Urinary bladder (tissue), 3 donors: ENCODE results near the genes ATXN2 and RASAL1.

DNA sequence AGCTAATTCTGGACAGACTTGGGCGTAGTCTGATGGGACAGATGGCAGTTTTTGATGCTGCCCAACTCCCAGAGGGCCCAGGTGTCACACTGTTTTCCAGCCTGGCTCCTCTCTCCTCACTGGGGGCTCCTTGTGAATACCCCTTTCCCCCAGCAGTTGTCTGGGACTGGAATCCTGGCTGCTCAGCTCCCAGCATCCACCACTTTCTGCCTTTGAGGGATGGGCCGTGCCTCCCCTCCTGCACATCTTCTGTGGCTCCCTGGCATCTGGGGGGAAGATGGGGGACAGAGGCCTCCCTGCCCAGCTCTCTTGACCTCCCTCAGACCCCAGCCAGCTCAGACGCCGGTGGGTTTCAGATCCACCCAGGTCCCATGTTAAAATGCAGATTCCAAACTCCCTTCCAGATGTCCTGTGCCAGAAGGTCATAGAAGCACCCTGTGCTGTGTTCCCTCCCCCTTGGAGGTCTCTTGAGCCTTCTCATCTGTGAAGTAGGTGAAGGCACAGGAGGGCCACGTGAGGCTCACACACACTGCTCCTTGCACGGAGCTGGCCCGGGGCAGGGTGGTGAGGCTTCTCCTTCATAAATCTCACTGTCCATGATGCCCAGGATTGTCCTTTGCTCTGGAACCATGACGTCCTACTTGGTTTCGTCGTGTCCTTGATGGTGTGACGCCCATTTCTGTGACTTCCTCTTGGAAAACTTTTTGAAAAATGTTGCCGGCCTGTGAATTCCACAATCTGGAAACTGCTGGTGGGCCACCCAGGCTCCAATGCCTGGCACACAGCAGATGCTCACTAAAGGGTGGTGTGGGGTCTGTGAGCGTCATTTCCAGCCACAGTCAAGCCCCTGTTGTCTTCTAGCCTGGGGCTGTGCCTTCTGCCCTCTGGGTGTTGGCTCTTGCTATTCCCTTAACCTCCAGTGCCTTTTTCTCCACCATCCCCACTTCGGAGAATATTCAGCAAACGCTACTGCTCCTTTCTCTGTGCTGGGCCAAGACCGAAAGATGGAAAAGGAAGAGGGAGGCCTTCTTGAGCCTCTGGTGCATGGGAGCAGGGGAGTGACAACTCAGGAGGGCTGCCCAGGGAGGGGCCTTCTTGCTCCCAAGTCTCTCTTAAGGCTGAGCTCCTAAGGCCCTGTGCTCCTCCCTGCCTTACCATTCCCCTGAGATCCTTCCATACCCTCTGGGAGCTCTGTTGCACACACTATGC is 34.4 kb downstream of the SH2B3 start:
- PRO-cap, result no peak
- RAMPAGE, long total RNA, result no peak

GRCh38 chr12:111510183-111510724 is 88.9 kb downstream of the ATXN2 start:
- PRO-cap, result no peak
- RAMPAGE, long total RNA, result no peak

- PRO-cap, result no peak
- RAMPAGE, long total RNA, result no peak
Observed at GRCh38 chr12:111512923-111513965, 85.9 kb downstream of the ATXN2 start.

DNA sequence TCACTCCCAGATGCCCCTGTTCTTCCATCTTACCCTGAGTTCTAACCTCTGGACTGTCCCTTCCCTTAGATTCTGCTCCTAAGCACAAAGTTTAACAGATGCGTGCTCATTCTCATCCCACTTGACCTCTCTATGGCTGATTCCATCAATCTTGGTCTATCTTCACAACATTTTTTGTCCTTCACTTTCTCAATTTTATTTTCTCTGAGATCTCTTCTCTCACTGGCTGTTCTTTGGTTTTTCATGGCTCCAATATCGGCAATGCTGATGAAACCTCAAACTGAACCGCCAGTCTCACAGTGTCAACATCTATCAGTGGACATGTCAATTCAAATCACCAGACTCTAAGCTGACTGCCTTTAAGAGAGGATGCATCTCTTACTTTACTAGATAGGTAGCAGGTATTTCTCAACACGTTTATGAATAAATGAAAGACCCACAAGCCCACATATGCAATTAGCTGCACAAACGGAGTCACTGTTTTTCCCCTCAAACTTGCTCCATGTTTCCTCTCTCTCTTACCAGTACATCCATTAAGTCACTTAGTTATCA is 80.5 kb downstream of the ATXN2 start:
- PRO-cap, result no peak
- RAMPAGE, long total RNA, result no peak

- PRO-cap, result bidirectional peak, plus-strand start at chr12:111599630, minus-strand start at chr12:111599293; unidirectional peak, plus-strand start at chr12:111599781
- RAMPAGE, long total RNA, result no peak
Observed at GRCh38 chr12:111599038-111599929, at the start of gene ATXN2. ATXN2 (minus strand) TSS chr12:111599315.

- PRO-cap, result no peak
- RAMPAGE, long total RNA, result no peak
Observed at GRCh38 chr12:111658905-111659370, 26.8 kb downstream of the BRAP start.

GRCh38 chr12:111662823-111663255 is 22.9 kb downstream of the BRAP start:
- PRO-cap, result no peak
- RAMPAGE, long total RNA, result no peak

GRCh38 chr12:111715280-111715620 is 29.4 kb downstream of the ACAD10 start:
- PRO-cap, result no peak
- RAMPAGE, long total RNA, result no peak

DNA sequence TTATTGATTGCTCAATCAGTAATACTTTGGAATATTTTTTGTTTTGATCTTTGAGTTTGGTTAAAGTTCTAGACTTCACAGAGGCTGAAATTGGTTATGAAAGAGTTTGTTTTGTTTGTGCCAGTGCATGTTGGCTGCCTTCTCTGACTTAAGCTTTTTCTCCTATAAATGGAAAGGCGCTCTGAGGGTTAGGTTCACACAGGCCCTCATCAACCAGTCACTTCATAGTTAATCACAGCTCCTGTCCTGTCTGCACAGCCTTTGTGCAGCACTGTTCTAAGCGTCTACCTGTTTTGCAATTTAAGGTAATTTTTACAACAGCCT is 973 bp downstream of the ALDH2 start:
- PRO-cap, result no peak
- RAMPAGE, long total RNA, result no peak

DNA sequence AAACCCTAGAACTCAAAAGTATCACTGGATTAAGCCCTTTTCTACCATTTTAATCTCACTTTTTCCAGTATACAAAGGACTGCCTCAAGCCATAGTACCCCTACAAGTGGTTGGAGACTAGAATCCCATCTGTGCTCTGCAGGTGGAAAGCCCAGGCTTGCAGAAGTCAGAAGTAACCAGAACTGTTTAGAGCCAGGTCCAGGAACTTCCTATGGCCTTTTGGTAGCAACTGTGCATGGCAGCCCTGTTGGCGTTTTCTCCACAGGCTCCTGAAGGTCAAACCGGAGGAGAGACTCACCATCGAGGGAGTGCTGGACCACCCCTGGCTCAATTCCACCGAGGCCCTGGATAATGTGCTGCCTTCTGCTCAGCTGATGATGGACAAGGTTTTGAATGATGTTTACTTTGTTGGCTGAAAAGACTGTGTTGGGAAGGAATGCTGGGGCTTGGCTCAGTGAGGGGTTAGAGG is 43.7 kb downstream of the MAPKAPK5 start:
- PRO-cap, result no peak
- RAMPAGE, long total RNA, result no peak

DNA sequence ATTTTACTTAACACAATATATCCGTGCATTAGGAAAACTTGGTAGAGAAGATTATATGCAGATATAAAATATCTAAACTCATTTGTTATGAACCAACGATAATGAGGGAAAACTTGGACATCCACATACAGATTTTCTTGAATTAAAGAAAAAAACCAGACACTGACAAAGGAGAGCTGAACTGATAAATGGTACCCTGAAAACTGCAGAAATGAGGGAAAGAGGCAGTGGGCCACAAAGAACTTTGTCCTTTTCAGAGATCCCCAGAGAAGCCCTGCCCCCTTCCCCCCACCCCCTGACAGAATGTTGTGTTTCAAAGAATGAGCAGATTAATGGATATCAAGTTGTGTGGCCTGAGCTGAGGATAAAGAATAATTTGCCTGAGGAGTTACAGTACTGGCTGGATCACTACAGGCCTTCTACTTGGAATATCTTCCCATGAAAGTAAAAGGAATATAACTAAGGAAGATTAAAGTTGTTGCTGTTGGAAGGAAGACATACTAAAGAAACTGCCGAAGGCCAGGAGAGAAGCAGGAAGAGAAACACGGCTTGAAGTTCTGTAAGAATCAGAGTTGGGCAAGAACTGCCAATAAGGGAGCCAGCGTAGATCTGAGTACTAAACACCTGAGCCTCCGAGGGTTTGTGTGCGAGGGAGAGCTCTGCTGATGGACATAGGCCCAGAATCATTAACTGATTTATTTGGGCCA is 56.7 kb downstream of the MAPKAPK5 start:
- PRO-cap, result no peak
- RAMPAGE, long total RNA, result no peak

DNA sequence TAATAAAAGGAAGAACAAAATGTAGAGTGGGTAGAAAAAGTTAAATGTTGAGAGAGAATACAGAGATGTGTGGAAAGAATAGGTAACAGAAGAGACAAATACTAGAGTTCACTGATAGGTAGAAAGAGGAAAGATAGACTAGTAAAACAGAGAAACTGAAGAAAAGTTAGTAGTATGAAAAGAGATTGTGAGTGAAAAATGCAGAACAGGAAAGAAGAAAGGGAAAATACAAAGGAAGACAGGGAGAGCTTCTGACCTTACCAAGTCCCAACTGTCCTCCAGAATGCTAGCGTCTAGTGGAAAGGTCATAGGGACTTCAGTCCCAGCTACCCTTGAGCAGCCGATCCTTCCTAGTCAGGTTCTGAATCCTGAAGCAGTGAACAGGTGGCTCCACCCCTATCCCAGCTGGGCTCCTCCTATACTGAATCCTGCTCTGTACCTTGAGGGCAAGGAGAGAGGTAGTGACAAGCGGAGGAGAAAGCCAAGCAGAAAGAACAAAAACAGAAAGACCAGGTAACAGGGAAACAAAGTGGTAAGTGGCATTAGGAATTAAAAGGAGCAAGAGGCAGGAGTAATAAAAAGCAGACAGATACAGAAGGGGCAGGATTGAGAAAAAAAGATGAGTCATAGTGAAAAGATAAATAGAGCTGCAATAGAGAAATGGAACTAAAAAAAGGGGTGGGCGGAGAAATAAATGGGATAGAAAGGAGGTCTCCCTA is 7.1 kb downstream of the TMEM116 start:
- PRO-cap, result no peak
- RAMPAGE, long total RNA, result no peak

GRCh38 chr12:112023704-112024631 is 10.7 kb downstream of the ERP29 start:
- PRO-cap, result no peak
- RAMPAGE, long total RNA, result no peak

DNA sequence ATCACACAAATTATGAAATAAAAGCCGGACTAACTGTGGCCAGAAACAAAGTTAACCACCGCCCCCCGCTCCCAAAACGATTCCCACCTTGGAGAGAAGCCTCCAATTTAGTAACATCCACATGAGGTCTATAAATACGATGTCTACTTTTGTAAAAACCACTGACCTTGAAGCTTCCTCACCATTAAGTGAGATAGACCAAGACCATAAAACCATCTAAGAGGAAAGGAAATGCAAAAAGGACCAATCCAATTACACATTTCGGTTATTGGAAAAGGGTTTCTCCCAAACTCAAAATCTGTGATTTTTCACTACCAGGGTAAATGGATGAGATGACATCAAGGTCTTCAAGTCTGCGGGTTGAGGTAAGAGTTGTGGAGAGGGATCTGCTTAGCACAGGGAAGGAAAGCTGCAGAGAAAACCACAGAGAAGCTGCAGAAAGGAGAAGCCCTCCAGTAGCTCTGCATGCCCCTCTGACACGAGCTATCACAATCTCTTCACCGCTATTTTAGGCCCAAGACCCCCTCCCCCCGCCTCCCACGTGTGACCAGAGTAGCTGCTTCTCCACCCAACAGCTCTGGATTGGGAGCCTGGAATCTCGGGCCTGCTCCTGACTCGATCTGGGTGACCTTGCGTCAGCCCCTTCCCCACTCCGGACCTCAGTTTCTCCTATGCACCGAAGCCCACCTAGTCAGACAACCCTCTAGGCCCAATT is 846 bp downstream of the NAA25 start:
- PRO-cap, result no peak
- RAMPAGE, long total RNA, result no peak

DNA sequence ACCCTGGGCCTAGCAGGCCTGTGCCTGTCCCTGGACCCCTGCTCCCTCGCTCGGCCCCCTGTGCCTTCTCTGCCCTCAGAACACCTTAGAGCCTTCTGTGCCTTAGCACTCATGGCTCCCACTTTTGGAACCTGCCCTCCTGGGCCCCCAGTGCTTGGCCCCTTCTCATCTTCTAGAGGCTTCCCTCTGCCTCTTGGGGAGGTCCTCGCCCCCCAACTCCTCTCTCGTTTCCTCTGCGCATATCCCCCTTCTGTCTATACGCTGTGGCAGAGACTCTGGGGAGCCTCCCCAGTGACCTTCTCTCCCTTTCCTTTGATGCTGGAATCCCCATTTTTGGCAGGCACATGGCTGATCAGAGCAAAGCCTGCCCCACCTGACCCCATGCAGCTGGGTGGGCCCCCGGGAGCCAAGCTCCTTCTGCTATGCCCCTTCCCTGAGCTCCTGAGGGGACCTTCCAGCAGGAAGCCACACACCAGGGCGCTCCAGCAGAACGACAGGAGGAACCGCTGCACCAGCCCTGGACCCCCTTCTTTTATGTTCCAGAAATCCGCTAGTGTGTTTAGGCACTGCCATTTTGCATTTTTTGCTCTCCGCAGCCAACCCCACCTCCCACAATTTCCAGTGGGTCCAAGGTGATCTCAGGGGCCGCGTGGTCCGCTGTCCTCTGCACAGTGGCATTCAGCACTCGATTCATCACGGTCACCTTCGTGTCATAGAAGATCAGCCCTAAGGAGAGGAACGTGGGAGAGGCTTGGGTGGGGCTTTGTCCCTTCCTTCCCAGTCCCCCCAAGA is 44.6 kb downstream of the TRAFD1 start:
- PRO-cap, result no peak
- RAMPAGE, long total RNA, result no peak

DNA sequence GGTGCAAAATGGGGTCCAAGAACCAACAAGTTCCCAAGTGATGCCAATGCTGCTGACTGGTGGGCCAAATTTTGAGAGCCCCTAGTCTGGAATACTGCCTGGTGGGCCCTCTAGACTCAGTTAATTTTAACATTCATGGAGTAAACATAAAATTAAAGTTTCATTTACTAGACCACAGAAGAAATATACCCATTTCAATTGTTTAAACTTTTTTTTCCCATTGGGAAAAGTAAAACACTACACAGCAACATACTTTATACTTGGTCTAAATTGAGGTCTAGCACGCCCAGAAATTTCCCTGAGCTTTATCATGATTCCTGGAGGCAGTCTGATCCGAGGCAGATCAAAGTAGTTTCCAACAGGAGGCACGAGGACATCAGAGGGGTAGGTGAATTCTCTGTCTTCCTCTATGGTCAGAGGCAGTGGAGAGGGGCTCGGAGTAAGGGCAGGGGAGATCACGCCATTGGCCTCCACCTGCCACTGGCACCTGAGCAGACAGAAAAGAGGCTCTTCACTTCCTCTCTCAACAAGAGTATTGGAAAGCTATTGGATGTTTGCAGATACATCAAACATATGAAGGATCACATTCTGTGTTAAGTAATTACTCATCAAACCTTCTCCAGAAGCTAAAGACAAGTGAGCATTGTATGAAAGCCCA is 124.7 kb downstream of the TRAFD1 start:
- PRO-cap, result no peak
- RAMPAGE, long total RNA, result no peak

- PRO-cap, result no peak
- RAMPAGE, long total RNA, result no peak
Observed at GRCh38 chr12:112969452-112969930, 8.8 kb upstream of the OAS2 start.

GRCh38 chr12:113069966-113070882 is 13.7 kb downstream of the DTX1 start:
- PRO-cap, result unidirectional peak, plus-strand start at chr12:113070505
- RAMPAGE, long total RNA, result no peak

DNA sequence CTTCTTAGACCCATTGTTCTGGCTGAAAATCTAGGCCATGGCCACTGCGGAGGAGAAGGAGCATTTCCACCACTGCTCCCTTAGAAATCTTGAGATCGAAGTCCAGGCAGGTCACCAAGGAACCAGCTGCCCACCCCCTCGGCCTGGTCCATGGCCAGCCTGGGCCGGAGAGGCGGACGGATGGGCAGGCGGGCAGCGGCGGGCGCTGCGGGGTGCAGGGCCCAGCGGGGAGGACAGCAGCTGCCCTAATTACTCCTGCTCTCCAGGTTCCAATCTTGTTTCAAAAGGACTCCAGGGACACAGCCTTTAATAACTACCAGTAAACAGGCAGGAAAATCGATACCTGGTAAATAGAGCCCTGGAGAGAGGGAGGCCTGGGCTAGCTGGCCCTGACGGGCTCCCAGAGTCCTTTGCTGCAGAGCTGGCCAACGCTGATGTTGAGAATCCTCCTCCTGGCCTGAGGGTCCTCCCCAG is 15.1 kb downstream of the DTX1 start:
- PRO-cap, result no peak
- RAMPAGE, long total RNA, result no peak

DNA sequence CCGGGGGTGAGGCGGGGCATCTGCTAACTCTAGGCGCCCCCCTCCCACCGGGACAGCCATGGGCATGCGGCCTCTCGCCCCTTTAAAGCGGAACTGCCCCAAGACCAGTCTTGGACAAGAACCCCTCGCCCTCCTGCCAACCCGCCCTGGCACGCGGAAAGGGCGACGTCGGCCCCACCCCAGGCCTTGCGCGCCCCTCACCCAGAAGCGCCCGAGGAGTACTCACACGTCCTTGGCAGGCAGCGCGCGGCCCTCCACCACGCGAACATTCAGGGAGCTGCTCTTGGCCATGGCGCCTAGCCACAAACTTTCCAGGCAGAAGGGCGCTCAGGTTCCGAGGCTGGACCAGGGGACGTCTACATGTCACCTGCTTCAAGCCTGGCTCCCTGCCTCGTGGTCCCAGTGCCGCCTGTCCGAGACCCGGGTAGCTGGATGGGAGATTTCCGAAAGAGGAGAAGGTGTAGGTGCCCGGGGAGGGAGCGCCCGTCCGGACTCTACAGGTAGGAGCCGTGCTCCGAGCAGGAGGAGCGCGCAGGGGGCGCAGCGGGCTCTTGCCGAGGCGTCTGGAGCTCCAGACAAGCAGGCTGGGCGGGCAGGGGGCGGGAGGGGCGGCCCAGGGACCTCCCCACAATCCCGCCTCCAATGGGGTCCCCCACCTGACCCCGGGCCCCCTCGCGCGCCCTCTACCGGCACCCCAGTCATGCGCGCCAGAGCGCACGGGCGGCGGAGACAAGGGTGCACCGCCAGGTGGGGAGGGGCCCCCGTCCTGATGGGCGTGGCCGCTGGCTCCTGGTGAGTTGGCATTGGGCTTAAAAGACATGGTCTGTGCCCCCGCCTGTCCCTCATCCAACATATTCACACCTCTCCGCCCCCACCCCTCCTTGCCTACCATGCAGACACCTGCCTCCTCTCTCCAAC is at the start of gene RASAL1:
Gene RASAL1, minus strand, starts transcription at position 590 of the 918 bp plus-strand sequence.
- PRO-cap, result no peak
- RAMPAGE, long total RNA, result no peak